ENCODE results near the gene CCL2.

DNA sequence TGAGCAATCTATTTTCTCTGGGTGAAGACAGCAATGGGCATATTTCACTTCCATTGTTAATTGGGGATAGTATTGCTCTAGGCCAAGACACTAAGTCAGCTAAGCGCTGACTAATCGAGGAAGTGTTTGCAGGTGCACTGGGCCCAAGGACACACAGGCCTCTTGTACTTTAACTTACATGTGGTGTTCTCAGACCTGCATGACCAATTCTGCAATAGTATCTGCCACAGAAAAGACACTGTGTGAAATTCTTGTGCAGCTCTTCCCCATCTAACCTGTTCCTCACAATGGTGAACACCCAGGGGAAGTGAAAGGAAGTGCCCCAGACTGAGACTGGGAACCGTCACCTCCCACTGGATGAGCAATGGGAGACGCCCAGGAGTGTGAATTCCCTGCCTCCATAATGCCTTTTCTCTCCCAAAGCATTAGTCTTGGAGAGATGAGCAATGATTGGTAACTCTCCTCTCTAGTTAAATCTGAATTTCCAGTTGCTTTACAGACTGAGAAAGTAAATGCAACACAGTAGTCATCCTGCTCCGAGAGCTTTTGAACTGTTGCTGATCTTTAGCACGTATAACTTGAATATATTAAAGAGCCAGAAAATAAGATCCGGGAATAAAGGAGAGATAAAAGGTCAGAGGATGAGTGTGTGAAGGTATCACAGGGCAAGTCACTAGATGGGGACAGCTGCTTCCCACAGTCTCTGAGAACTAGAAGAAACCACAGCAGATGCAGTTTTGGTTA is 82.6 kb downstream of the CDK5R1 start:
- RRBS: no CpG with 5 or more reads among the region's 7 CpGs

DNA sequence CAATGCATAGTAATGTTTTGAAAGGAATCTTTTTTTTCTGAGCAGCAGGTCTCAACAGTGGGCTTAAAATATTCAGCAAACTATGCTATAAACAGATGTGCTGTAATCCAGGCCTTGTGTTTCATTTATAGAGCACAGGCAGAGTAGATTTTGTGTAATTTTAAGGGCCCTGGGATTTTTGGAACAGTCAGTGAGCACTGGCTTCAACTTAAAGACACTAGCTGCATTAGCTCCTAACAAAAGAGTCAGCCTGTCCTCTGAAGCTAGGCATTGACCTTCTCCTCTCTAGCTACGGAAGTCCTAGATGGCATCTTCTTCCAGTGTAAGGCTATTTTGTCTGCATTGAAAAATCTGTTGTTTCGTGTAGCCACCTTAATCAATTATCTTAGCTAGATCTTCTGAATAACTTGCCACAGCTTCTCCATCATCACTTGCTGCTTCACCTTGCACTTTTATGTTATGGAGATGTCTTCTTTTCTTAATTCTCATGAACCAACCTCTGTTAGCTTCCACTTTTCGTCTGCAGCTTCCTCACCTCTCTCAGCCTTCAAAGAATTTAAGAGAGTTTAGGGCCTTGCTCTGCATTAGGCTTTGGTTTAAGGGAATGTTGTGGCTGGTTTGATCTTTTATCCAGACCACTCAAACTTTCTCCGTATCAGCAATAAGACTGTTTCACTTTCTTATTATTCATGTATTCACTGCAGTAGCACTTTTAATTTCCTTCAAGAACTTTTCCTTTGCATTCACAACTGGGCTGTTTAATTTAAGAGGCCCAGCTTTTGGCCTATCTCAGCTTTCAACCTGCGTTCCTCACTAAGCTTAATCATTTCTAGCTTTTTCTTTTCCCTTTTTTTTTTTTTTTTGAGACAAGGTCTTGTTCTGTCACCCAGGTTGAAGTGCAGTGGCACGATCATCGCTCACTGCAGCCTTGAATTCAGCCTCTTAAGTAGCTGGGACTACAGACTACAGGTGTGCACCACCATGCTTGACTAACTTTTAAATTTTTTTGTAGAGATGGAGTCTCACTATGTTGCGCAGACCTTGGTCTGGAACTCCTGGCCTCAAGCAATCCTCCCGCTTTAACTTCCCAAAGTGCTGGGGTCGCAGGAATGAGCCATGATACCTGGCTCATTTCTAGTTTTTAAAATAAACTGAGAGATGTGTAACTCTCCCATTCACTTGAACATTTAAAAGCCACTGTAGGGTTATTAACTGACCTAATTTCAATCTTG is 113.7 kb downstream of the CDK5R1 start:
- RRBS: no CpG with 5 or more reads among the region's 10 CpGs

GRCh38 chr17:32736189-32736544 is 140.8 kb downstream of the MYO1D start:
- RRBS: no CpG with 5 or more reads among the region's 1 CpG

DNA sequence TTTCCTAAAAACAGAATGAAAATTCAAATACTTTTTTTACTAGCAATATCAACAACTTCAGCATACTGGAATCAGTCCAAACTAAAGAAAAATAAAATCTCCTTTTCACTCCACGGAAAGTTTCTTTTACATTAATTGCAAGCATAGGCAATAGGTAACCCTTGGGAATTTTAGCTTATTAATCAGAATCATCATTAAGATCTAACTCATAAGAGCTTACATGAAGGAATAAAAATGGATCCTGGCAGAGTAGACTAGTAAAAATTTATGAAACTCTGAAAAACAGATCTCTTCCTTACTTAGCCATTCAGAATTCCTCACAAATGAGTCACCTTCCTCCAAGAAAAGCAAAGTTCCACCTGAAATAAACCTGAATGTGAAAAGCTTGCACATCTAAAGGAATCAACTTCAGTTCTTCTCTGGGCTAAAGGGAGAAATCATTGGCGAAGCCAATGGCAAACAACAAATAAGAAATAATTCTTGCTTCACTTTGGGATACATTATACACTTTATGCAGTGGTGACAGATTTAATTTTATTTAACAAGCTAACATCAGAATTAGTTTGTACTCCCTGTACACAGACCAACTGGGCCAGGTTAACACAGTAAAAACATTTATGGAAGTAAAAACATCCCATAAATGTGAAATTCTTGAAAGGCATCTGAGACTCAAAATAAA is 22.7 kb downstream of the MYO1D start:
- RRBS: no CpG with 5 or more reads among the region's 2 CpGs

- RRBS: no CpG with 5 or more reads among the region's 8 CpGs
Observed at GRCh38 chr17:32943698-32944324, 15.9 kb downstream of the TMEM98 start.

- RRBS: no CpG with 5 or more reads among the region's 7 CpGs
Observed at GRCh38 chr17:33413944-33414416, 120.9 kb upstream of the ASIC2 start.

GRCh38 chr17:34254669-34255821 is at the start of gene CCL2:
Gene CCL2 (plus strand): TSS chr17:34255285.
- RRBS: no CpG with 5 or more reads among the region's 18 CpGs

GRCh38 chr17:34571724-34572092 is 7.7 kb upstream of the TMEM132E start:
- RRBS: no CpG with 5 or more reads among the region's 8 CpGs

GRCh38 chr17:34979365-34980200 is 729 bp upstream of the LIG3 start:
- RRBS: no CpG with 5 or more reads among the region's 13 CpGs

DNA sequence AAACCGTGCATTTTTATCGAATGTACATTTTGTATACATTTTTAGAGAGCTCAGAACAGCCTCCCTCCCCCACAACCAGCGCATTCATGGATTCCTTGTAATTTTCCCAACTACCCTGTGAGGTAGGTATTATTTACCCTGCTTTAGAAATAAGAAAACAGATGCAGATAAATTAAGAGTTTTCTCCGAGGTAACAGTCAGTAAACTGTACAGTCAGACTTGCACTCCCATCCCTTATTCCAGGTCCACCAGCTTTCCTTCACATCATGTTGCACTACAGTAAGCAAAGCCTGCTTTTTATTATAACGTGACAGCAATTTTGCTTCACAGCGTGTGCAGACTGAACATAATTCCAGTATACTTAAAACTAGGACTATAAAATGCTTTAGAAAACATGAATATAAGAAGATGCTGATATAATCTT is 1.1 kb downstream of the LIG3 start:
- RRBS: no CpG with 5 or more reads among the region's 6 CpGs

DNA sequence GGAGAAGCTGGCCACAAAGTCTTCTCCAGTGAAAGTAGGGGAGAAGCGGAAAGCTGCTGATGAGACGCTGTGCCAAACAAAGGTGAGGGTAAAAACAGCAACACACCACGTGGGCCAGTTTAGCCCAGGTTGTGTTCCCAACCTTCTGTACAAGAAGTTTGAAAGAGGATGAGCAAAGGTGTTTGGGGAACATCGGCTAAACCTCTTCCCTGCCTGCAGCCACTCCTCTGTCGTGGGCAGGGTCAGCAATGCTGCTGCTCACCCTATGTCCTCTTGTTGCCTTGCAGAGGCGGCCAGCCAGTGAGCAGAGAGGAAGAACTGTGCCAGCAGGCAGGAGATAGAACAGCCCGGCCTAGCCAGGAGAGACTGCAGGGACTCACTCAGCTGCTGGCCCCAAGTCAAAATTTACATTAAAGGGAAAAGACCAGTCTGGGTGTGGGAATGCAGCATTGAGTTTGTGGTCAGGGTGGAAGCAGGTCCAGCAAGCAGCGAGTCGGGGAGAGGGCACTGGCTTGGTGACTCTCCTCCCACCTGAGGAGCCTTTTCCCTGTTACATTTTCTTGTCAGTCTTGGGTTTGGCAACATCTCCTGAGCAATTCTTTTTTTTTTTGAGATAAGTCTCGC is 22.5 kb downstream of the LIG3 start:
- RRBS: no CpG with 5 or more reads among the region's 10 CpGs

- RRBS: no CpG with 5 or more reads among the region's 10 CpGs
Observed at GRCh38 chr17:35021470-35022173, 41.3 kb downstream of the LIG3 start.

DNA sequence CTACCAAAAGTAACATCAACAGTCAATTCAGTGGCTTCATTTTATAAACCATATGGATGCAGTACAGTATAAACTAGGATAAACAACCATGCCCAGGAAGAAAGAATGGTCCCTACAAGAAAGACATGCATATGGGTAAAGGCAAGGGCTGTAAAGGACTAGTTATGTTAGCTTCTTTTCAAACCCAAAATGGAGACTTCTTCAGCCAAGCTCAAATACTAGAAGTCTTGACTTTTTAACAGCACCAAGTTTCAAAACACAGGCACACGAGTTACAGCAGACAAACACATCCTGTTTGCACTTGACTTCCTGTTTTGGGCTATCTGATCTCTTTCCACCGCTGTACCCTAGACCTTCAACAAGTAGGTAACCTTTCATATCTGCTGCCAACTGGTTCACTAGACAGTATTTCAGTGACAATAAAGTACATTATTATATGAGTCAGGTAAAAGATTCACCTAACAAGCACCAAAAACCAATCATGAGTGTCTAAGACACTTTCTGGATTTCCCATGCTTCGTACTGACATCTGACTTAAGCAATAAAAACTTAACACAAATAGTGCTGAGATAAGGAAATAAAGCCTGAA is 12.3 kb downstream of the RFFL start:
- RRBS: no CpG with 5 or more reads among the region's 3 CpGs

DNA sequence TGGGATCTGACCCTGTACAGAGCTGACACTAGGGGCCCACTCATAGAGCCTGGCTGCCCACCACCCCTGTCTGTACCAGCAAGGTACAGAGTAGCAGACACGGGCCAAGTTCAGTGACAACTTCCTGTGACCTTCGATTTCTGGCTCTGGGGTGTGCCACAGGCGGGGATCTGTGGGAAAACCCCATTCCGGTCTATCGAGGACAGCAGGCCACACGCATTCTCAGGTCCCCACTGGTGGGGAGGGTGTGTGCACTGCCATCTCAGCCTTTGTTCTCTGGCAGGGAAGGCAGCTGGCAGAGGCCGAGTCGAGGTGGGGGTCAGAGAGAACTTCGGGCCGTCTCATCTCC is 10.0 kb downstream of the NLE1 start:
- RRBS: no CpG with 5 or more reads among the region's 10 CpGs

- RRBS: no CpG with 5 or more reads among the region's 5 CpGs
Observed at GRCh38 chr17:35213342-35213956, 19.3 kb upstream of the SLC35G3 start.

- RRBS: no CpG with 5 or more reads among the region's 18 CpGs
Observed at GRCh38 chr17:35243425-35244191, 736 bp downstream of the SLFN5 start.

DNA sequence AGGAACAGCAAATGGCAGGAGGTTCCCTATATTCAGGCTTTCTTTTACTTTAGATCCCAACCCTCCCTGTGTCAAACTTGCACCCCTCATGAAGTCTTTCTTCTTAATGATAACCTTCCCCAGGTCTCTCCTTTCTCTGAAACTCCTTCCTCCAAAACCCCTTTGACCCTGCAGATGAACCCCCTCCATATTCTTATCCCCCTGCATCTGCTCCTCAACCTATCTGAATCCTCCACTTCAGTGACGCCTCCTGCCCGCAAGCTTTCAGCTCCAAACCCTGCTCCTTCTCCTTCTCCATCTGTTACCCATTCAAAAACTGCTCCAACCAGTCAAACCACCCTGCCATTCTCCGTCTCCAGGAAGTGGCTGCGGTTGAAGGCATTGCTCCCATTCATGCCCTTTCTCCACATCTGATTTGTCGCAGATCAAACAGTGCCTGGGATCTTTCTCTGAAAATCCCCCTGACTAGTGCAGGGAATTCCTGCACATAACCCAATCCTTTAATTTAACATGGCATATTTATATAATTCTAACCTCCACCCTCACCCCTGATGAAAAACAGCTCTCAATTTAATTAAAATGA is 56.2 kb downstream of the SLFN5 start:
- RRBS: no CpG with 5 or more reads among the region's 5 CpGs

- RRBS: no CpG with 5 or more reads among the region's 5 CpGs
Observed at GRCh38 chr17:35431993-35432131, 438 bp downstream of the SLFN12 start.